A375 (cell line): ENCODE results near the genes CTSH, ANKRD34C and MINAR1.

- RAMPAGE, long total RNA: no peak
Measured at GRCh38 chr15:78727599-78728018, 83.7 kb downstream of the ADAMTS7 start.

DNA sequence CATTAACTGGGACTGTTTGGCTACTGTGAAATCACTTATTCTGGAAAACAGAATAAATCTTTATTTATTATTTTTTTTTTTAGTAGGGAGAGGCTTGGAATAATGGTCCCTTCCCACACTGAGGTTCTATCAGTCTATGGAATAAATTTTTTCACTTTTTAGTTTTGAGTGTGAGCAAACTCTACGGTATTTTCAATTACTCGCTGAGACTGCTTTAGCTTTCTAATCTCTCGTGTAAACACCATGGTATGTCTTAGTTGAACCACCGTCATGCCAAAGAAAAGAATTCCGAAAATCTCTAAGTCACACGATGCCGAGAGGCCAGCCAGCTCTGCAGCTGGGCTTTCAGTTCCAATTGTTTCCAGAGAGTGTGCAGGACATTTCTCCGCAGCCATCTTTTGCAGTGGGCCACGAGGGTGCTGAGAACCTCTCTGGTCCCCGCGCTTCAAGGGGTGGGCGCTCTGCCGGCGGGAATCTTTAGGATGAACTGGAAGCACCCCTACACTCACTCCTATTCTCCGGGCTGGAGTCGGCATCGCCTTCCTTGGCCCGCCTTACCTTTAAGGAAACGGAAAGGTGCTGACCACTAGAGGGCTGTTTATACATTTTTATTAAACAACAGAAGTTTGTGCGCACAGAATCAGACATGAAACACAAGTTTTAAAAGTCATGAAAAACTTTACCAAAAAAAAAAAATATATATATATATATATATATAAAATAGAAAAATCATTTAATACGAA is 12.8 kb upstream of the MORF4L1 start:
- RAMPAGE, long total RNA: no peak

- RAMPAGE, long total RNA: no peak
Measured at GRCh38 chr15:78860489-78860685, 12.3 kb upstream of the MORF4L1 start.

DNA sequence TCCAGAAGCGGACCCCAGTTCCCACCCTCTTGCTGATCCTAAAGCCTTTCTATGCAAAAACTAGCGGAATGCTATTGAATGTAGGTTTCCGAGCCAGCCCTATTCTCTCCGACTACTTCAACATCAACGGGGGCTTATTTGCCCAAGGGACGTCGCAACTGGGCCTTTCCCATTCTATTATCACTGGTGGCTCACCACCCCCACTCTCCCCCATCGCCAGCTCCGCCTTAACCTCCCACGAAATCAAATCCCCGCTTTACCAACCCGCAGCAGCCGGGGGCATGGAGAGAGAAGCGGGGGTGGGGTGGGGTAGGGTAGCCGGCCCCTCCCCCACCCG is 322 bp upstream of the MORF4L1 start:
- RAMPAGE, long total RNA: no peak

DNA sequence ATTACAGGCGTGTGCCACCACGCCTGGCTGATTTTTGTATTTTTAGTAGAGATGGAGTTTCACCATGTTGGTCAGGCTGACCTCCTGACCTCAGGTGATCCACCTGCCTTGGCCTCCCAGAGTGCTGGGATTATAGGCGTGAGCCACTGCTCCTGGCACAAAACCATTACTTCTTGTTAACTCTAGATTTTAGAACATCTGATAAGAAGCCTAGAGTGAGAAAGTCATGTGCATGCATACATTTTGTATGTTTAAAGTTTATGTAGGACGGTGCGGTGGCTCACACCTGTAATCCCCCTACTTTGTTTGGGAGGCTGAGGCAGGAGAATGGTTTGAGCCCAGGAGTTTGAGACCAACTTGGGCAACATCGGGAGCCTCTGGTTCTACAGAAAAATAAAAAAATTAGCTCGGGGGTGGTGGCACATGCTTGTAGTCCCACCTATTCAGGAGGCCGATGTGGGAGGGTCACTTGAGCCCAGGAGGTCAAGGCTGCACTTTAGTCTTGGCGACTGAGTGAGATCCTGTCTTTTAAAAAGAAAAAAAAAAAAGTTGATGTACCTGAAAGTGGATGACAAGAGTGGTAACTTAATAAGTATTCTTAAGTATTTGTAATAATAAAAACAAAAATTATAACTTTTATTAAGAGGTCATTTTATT is 15.4 kb downstream of the MORF4L1 start:
- RAMPAGE, long total RNA: no peak

DNA sequence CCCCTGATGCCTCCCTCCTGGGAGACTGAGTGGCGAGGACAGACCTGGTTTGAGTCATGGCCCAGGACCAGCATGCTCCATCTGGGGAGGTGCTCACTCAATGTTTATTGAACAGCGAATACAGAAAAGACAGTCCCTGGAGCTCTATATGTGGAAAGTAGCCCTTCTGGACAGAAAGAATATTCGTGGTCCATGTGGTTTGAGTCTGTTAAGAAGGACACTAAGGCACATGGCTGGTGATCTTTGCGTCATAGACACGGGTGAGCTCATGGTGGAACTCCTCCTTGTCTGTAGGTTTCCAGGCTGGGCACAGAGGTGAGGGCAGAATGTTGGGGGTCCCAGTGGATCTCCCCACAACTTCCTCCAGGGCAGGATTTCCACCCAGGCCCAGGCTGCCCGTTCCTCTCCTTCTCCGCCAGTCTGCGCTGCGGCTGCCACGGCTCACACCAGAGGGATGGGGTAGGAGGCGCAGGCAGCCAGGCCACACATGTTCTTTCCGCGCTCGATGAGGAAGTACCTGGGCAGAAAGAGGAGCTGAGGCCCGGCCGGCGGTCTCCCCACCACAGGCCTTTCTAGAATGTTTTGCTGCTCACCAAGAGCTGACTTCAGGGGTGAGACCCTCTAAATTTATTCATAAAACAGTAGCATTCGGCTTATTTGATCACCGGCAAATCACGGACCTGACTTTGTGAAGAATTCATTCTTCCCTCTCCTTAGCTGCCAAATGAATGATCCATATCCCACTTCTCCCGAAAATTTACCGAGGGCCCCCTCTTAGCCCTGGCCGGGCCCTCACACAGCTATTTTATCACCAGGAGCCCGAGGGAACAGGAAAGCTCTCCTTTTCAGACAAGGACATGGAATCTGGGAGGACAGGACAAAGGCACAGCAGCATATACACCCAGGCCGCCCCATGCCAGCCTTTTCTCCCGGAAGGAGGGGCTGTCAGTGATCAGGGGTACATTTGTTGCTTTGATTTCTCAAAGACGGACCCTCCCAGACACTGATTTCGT is 22.9 kb downstream of the CTSH start:
- RAMPAGE, long total RNA: no peak

GRCh38 chr15:78930849-78931395 is 13.9 kb downstream of the CTSH start:
- RAMPAGE, long total RNA: no peak

DNA sequence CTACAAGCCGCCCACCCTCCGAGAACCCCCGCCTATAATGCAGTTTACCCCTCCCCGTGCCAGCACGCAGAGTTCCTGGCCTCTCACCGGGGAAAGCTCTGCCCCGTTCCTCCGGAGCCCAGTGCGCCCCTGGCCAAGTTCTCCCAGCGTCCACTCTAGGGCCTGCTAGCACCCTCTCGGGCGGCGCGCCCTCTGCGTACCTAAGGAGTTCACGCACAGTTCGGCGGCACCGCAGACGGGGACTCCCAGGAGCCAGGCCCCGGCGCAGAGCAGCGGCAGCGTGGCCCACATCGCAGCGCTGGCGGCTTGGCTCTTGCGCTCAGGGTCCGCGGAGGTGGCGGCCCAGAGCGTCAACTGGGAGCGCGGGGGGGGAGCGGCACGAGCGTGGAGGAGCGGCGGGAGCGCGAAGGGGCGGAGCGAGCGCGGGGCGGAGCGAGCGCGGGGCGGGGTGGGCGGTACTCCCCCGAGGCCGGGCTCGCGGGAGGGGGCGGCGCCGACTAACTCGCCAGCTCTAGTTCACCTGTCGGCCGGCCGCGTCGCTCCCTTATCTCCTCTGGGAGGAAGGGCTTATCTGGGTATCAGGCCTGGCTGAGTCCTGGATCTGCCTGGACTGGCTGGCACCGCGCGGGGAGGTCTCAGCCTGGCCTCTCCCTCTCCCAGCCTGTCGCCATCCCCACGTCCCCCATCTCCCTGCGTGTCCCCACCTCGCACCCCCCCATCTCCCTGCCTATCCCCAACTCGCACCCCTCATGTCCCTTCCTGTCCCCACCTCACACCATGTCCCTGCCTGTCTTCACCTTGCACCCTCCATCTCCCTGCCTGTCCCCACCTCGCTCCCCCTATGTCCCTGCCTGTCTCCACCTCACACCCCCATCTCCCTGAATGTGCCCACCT is at the start of gene CTSH:
CTSH (minus strand) TSS at position 356 of the 894 bp plus-strand sequence.
- RAMPAGE, long total RNA: no peak

- RAMPAGE, long total RNA: no peak
Measured at GRCh38 chr15:78991496-78991860, 46.6 kb upstream of the CTSH start.

GRCh38 chr15:79282521-79283082 is at the start of gene ANKRD34C:
Gene ANKRD34C (plus strand): TSS chr15:79282722.
- RAMPAGE, long total RNA: no peak

DNA sequence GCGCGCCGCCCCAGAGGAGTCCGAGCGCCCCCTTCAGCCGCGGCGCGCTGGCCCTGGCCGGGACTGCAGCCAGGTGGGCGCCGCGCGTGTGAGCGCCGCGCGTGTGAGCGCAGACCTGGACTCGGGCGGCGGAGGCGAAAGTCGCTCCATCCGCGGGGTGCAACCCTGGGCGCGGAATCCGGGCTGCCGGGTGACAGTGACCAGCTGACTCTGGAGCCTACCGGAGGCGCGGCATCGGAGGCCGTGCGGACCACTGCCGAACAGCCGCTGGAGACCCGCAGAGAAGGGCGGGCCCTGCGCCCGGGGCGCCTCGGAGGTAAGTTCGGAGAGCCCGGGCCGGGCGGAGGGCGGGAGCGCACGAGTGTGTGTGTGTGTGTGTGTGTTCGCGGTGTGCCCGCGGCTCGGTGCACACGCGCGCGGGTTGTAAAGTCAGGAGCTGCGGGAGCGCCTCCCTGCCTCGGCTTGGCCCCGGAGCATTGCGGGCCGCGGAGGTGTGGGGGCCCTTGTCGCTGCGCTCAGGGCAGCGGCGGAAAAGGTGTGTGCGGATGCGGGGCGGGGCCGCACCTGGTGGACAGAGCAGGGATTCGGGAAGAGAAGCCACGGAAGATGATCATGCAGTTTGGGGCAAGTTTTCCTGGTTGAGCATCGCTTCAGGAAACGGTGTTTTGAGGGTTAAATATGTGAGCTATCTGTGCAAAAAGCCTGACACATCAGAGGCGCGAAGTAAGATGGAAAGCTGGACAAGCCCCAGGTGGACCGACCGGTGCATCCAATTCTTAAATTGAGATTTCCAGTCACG is at the start of gene MINAR1:
MINAR1 (plus strand) TSS at position 112 of the 799 bp plus-strand sequence.
- RAMPAGE, long total RNA: no peak

GRCh38 chr15:79491163-79491511 is 59.0 kb downstream of the MINAR1 start:
- RAMPAGE, long total RNA: no peak

- RAMPAGE, long total RNA: no peak
Measured at GRCh38 chr15:79894552-79895347, 2.1 kb downstream of the MTHFS start.

- RAMPAGE, long total RNA: no peak
Measured at GRCh38 chr15:79954137-79954774, 16.7 kb downstream of the BCL2A1 start.

GRCh38 chr15:80093462-80094453 is 34.3 kb downstream of the ZFAND6 start:
- RAMPAGE, long total RNA: no peak

GRCh38 chr15:80109705-80110430 is 42.9 kb upstream of the FAH start:
- RAMPAGE, long total RNA: no peak

- RAMPAGE, long total RNA: no peak
Measured at GRCh38 chr15:80113573-80114199, 39.1 kb upstream of the FAH start.

DNA sequence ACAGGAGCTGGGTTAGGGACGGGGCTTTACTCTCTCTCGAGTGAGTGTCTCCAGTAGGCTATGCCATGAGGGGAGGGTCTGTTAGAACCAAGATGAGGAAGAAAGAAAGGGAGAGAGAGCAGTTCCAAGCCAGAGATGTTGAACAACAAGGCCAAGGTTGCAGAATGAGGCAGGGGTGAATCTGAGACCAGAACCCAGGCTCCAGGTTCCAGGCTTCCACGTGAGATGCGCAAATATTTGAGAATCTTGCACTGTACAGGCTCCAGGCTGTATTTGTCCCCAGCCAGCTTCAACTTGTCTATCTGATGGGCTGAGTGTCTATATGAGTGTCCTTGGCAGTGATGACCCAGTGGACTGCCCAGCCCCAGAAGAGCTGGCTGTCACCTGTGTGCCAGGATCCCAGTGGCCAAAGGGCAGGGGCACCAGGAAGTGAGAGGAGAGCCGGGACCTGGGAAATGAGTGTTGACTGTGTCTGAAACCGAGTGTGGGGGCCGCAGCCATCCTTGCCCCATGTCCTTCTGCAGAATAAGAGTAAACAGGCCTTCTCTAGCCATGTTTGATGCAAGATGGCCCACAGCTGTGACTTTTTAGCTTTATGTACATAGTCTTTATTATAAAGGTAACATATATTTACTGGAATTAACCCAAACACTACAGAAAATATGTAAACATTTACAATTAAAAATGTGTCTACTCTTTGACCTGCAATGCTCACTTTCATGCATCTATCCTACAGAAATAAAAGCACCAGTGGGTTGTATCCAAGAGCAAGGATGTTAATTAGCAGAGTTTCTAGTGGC is 10.4 kb downstream of the FAH start:
- RAMPAGE, long total RNA: no peak

DNA sequence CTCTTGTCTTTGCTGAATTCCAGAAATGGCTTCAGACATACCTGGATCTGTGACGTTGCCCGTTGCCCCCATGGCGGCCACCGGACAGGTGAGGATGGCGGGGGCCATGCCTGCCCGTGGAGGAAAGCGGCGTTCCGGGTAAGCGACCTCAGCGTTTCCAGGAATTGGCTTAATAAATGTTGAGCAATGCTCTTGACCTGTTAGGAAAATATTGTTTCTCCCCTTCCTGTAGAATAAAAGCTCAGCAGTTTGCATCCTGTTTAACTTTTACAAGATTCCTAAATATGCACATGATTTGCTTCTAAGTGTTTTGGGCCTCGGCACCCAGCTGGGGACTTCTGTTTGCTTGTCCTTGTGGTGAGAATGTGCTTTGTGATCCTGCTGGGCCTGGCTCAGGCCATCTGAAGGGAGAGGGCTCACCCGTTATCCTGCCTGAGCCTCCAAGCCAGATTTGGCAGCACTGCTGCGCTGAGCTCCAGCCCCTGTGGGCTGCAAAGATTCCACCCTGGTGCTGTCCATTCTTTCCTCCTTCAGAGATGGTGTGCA is 46.7 kb downstream of the ARNT2 start:
- RAMPAGE, long total RNA: no peak

GRCh38 chr15:80513994-80514442 is 109.8 kb downstream of the ARNT2 start:
- RAMPAGE, long total RNA: no peak